A673 (cell line): ENCODE data around the genes OR52R1, HBE1, OR52N4, OR52E5, SMPD1, TRIM3, TIMM10B, DNHD1, OR2D3 and SYT9.

DNA sequence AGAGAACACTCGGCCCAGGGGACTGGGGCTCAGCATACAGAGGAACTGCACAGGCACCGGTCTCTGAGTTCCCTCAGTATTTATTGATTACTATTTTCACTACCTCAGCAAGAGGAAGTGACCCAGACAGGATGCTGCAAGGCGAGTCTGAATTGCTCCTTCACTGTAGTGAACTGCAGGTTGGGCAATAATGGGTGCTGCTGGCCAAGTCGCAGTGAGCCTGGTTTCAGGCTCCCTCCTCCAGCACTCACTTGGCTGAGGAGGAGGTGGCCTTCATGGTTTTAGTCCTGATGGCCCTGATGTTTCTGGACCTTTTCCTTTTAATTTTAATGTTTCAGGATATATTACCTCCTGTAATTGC lies 10.4 kb downstream of the OR52K2 start:
- PRO-cap, result no peak

GRCh38 chr11:4804197-4804813 lies at the start of gene OR52R1:
TSS of gene OR52R1 (minus strand) at chr11:4804380.
- PRO-cap, result no peak

DNA sequence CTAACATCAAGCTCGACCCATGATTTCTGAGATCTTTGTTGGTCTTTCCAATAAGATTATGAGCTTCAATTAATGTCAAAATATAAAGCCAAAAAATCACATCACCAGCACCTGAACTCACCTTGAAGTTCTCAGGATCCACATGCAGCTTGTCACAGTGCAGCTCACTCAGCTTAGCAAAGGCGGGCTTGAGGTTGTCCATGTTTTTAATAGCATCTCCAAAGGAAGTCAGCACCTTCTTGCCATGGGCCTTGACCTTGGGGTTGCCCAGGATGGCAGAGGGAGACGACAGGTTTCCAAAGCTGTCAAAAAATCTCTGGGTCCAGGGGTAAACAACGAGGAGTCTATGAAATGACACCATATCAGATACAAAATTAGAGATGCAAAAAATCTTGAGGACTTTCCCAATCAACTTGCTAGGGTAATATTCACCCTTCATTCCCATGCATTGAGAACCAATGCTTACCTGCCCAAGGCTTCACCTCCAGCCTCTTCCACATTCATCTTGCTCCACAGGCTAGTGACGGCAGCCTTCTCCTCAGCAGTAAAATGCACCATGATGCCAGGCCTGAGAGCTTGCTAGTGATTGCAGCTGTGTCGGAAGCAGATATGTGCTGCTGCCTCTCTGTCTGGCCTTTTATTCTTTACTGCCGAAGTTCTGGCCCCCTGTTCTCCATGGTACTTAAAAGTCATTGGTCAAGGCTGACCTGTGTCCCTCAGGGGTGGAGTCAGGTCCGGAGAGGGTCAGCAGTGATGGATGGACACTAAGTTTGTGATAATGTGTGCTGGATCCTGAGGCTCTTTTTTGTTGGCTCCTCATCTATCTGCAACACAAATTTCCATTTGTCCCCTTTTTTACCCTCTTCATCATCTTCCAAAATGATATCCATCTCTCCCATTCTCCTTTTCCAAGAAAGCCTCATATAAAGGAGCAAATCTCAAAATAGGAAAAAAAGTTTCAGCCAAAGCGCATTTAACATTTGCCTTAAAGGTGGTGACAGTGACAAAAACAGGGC lies at the start of gene HBE1:
TSS of gene HBE1 (minus strand) at position 613 of the 1,016 bp plus-strand sequence.
- PRO-cap, result no peak

- PRO-cap, result no peak
Observed at GRCh38 chr11:5412043-5412583, 9.8 kb upstream of the OR51Q1 start.

GRCh38 chr11:5696207-5696810 lies 6.7 kb downstream of the TRIM22 start:
- PRO-cap, result no peak

DNA sequence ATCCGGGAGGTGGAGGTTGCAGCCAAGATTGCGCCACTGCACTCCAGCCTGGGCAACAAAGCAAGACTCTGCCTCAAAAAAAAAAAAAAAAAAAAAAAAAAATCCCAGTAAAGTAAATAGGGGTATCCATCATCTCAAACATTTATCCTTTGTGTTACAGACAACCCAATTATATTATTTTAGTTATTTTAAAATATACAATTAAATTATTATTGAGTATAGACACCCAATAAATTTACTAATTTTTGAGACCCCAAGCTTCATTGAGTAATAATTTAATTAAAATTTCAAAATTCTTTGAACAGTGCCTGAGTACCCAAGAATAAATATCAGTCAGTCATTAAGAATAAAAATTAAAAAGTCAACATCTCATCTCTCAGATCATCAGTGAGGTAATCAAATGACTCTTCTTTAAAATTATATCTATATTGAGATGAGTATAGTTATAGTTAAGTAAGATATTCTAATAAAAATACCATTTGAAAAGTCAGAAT lies at the start of gene OR52N4:
TSS of gene OR52N4 (plus strand) at position 330 of the 494 bp plus-strand sequence.
- PRO-cap, result no peak

DNA sequence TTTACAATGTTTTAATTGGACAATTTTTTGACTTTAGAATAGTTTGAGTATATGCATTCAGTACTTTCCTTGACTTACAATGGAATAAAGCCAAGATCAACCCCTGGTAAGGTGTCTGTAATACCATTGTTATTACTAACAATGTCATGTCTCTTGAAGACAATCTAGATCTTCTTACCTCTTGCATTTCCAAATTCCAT lies 3.8 kb upstream of the OR52E5 start:
- PRO-cap, result no peak

DNA sequence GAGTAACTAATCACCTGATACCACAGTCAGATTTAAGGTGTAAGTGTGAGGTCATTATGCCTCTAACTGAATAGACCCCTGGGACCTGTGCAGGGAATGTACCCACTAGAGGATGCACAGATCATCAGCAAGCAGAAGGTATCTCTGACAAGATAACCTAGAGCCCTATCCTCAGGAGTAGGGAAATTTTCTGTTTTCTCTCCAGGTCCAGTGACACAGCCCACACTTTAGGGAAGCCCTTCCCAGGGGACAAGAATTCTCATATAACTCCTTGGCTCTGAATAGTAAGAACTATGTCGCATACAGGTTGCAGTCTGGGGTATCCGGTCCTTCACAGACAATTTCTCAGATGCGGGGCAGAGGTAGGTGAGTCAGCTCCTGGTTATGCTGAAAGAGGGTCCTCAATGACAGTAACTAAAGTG lies at the start of gene OR52E5:
TSS of gene OR52E5 (plus strand) at position 300 of the 422 bp plus-strand sequence.
- PRO-cap, result no peak

DNA sequence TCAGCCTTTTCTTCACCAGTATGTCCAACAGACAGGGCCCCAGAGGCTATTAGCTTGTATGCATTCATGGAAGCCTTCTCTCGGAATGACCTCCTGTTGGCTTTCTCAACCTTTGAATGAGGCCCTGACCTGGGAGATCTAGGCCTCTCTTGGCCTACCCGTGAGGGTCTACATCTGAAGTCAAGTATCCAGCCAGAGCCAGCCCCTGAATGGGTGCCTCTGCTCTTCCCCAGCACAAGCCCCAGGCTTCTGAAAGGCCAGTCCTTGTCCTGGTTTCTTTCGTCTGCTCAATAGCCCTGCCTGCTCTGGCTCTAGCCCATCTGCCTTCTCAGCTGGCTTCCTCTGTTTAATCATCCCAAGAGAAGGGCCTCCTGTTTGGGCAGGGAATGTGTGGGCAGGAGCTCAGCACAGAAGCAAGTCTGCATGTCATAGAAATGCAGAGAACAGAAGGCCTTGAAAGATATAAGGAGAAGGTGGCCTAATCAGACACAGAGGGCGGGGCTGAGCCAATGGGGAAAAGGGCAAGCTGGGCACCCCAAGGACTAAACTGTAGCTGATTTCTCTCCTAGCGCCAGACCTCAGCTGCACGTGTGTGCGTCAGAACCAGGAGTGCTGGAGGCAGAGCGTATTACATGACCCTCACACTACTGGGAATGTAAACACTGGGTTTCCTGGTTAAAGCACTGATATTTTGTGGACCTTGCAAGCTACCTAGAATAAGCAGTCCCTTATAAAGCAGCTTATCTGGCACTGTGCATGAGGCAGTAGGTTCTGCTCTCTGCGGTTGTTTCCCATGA lies 7.7 kb upstream of the CCKBR start:
- PRO-cap, result no peak

DNA sequence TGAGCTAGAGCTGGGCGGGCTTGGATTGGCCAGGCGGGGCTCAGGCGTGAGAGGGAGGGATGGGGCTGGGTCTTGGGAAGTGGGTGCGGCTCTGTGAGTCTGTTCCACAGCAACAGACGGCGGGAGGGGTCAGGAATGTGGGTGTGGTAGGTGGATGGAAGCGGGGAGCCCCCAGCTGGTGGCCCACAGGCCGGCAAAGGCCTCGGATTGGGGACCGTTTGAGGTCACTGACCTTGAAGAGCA lies 519 bp downstream of the CAVIN3 start:
- PRO-cap, result no peak

DNA sequence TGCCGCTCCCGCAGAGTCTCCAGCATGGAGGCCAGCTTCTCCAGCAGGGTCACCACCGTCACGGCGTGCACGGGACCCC lies 113 bp downstream of the CAVIN3 start:
- PRO-cap, result no peak

DNA sequence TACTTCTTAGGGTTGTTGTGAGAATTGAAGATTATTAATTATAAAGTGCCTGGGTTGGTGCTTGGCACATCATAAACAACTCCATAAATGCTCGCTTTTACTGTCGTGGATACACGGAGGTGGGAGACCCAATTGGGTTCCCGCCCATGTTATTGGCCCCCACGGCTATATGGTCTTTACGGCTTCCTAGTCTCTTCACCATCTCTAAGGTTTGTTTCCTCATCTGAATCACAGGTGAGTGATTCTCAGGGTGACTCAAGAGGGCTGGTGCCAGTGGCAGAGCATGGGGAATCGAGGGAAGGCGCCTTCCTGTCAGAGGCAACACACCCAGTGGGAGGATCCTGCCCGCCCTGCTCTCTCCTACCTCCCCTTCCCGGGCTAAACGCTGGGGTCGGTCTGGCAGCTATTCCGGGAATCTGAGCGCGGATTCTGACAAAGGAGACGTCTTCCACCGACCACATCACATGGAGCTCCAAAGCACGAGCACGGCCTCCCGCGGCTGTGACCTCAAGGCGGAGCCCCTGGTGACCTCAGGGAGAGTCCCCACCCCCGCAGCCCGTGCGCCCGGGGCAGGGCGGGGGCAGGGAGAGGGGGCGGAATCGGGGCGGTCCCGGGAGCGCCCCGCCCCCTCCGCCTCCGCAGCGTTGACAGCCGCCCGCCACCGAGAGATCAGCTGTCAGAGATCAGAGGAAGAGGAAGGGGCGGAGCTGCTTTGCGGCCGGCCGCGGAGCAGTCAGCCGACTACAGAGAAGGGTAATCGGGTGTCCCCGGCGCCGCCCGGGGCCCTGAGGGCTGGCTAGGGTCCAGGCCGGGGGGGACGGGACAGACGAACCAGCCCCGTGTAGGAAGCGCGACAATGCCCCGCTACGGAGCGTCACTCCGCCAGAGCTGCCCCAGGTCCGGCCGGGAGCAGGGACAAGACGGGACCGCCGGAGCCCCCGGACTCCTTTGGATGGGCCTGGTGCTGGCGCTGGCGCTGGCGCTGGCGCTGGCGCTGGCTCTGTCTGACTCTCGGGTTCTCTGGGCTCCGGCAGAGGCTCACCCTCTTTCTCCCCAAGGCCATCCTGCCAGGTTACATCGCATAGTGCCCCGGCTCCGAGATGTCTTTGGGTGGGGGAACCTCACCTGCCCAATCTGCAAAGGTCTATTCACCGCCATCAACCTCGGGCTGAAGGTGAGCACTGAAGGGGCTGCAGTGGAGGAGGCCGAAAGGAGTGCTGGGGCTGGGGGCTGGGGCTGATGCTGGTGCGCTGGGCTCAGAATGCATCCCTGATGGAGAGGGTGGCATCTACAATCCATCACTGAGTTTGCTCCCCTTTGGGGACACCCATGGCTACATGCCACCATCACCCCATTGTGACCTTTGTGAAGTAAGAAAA lies at the start of gene SMPD1:
TSS of gene SMPD1 (plus strand) at position 732 of the 1,379 bp plus-strand sequence.
- PRO-cap, result bidirectional peak, plus-strand start at position 679 of the sequence, minus-strand start at position 431 of the sequence

DNA sequence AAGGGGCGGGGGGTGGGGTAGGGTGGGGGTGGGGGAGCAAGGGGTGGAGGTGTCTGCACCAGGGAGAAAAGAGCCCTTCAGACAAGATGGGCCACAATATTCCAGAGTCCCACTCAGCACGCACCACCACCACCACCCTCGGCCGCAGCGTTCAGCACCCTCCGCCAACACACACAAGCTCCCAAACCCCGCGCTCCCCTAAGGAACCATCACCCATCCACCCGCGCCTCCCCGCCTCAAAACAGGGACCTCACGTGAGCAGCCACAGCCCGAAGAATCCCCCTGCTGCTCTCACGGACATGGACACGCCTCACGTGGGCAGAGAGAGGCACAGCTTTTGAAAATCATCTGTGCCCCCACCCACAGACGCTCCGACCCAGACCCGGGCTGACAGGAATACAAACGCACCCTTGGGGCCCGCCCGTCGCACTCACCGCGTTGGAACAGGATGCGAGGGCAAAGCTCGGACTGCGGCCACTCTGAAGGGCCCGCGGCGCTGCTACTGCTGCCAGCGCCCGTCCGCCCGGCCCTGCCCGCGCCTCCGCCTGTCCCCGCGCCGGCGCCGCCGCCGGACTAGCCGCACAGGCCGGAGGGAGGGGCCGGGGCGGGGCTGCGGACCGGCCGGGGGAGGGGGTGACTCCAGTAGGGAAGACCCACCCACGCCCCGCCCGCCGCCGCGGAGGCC lies at the start of gene TRIM3:
TSS of gene TRIM3 (minus strand) at position 585 of the 685 bp plus-strand sequence.
- PRO-cap, result bidirectional peak, plus-strand start outside the sequence, minus-strand start at position 576 of the sequence

GRCh38 chr11:6481414-6482016 lies at the start of gene TIMM10B:
TSS of gene TIMM10B (plus strand) at chr11:6481501.
- PRO-cap, result bidirectional peak, plus-strand start at chr11:6481501, minus-strand start at chr11:6481331

DNA sequence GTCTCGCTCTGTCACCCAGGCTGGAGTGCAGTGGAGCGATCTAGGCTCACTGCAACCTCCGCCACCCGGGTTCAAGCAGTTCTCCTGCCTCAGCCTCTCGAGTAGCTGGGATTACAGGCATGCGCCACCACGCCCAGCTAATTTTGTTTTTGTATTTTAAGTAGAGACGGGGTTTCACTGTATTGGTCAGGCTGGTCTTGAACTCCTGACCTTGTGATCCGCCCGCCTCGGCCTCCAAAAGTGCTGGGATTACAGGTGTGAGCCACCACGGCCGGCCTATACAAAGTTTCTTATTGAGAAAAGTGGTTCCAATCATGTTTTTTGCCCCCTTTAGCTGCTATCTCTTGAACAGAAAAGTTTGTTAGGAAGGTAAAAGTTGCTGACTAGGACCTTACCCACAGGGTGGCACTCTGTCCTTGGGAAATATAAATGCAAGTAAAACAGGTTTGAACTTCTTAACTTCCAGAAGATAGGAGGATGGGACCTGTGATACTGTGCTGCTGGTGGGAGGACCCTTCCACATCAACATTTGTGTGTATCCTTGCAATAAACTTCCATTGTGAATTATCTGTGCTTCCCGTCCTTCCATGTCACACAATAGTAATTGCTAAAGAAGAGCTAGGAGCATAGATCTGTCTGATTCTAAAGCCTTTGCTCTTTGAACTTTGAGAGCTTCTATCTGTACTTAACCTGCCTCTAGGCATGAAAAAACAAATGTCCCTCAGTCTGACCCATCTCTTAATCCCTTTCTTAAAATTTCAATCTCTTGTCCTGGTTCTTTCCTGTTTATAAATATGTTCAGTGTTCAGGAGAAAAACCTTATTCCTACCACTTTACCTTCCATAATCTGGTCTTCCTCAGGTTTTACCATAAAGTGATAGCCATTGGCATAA lies 3.1 kb downstream of the TIMM10B start:
- PRO-cap, result no peak

DNA sequence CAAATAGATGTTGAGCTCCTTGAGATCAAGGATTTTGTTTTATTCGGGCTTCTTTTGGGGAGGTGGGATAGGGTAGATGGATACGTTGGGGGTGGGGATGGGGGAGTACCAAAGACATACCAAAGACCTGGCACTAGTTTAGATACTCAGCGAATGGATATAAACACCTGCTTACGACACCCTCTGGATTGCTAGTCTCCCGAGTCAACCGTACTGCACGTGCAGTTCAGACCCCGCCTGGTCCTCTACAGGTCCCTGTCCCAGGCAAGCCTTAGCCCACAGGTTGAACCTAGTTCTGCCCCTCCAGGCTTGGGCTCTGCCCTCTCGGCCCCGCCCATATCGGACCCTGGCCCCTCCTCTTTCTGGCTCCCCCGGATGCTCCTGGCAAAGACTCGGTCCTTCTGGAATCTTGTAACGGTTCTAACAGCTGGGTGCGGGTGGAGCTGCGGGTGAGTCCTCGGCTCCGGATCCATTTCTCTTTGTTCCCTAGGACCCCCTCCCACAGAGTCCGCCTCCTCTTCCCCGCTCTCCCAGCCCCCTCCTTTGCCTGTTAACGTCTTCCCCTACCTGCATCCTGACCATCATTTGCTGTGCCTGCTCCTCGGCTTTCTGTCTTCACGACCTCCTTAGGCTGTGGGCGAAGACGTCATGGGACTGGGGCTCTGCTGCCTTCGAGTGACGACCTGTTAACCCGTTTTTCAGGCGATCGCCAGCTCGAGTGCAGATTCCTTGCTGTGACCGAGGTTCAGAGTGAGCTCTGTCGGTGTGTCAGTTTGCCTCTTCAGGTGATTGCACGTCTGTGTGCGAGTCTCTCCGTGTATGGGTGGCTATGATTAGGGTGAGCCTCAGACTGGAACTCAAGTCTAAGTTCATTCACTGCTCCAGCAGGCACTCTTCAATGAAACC lies at the start of gene DNHD1:
TSS of gene DNHD1 (plus strand) at position 398 of the 906 bp plus-strand sequence.
- PRO-cap, result no peak

DNA sequence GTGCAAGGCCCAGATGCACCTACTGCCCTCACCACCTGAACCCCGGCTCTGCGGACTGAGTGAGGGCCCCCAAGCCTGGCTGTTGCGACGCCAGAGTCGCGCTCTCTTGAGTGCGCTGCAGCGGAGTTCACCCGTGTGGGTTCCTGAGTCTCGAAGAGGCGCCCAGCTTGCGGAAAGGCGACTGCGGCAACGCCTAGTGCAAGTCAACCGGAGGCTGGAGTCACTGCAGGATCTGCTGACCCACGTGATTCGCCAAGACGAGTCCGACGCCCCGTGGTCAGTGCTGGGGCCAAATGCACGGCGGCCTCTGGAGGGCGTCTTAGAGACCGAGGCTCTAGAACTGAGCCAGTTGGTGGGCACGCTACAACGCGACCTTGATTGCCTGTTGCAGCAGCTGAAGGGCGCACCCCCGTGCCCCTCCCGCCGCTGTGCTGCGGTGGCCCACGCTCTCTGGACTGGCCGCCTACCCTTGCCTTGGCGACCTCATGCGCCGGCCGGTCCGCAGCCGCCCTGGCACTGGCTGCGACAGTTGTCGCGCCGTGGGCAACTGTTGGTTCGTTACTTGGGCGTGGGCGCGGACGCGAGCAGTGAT lies 32.7 kb downstream of the RRP8 start:
- PRO-cap, result no peak

DNA sequence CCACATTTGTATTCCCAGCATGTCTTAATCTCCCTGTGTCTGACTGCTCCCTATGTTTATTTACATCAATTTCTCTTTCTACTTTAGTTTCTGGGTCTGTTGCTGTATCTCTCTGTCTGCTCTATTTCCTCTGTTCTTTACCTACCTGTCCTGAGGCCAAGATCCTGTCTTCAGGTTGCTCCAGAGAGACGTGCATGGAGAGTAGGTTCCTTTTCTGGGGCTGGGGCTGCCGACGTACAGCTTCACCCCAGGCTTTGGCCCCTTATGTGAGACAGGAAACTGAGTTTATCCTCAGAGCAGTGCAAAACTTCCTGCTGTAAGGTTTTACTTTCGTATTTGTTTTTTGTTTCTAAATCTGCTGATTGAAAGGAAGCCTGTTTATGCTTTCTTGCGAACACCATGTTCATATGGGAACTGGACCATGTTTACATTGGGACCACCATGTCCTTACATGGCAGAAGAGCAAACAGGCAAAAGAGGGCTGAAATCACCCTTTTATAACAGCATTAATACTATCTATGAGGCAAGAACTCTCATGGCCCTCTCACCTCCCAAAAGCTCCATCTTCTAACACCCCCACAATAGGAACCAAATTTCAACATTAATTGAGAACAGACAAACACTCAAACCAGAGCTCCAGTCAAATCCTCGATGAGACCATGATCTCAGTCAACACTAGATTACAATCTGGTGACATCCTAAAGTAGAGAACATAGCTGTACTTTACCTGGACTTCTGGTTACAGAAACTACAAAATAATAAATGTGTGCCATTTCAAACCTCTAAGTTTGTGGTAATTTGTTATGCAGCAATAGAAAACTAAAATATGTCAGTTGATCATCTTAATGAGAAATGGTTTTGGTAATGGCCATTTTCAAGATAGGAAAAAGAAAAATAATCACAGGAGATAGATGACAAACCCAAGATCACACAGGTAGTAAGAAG lies 25.3 kb downstream of the OR2AG2 start:
- PRO-cap, result no peak

DNA sequence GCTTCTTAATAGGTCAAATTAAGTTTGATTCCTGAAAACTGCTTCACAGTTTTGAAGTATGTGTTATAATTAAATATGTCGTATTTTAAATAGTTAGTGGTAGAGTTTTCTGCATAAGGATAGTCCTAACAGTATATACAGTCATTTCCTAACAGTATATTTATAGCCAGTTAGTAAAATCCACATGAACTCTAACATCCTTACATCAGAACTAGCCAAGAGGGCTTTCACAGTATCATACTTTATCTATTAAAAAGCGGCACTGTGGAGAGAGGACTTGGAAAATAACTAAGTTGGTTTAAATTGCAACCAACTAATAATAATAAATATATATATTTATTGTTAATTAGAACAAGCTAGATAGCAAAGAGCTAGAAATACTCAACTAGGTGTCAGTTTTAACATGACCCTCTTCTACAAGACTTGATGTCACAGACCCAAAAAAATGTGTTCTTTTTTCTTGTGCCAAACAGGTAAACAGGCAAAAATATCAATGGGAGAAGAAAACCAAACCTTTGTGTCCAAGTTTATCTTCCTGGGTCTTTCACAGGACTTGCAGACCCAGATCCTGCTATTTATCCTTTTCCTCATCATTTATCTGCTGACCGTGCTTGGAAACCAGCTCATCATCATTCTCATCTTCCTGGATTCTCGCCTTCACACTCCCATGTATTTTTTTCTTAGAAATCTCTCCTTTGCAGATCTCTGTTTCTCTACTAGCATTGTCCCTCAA lies at the start of gene OR2D3:
TSS of gene OR2D3 (plus strand) at position 446 of the 733 bp plus-strand sequence.
- PRO-cap, result no peak

GRCh38 chr11:7251744-7252312 lies at the start of gene SYT9:
TSS of gene SYT9 (plus strand) at chr11:7251904.
- PRO-cap, result no peak